ENCODE results near the genes RELT and RNF169.

- PRO-cap, result no peak
These were observed 481 bp downstream of the ARHGEF17 start for GRCh38 chr11:73308383-73309131.

GRCh38 chr11:73315368-73316281, 7.5 kb downstream of the ARHGEF17 start:
- PRO-cap, result no peak

DNA sequence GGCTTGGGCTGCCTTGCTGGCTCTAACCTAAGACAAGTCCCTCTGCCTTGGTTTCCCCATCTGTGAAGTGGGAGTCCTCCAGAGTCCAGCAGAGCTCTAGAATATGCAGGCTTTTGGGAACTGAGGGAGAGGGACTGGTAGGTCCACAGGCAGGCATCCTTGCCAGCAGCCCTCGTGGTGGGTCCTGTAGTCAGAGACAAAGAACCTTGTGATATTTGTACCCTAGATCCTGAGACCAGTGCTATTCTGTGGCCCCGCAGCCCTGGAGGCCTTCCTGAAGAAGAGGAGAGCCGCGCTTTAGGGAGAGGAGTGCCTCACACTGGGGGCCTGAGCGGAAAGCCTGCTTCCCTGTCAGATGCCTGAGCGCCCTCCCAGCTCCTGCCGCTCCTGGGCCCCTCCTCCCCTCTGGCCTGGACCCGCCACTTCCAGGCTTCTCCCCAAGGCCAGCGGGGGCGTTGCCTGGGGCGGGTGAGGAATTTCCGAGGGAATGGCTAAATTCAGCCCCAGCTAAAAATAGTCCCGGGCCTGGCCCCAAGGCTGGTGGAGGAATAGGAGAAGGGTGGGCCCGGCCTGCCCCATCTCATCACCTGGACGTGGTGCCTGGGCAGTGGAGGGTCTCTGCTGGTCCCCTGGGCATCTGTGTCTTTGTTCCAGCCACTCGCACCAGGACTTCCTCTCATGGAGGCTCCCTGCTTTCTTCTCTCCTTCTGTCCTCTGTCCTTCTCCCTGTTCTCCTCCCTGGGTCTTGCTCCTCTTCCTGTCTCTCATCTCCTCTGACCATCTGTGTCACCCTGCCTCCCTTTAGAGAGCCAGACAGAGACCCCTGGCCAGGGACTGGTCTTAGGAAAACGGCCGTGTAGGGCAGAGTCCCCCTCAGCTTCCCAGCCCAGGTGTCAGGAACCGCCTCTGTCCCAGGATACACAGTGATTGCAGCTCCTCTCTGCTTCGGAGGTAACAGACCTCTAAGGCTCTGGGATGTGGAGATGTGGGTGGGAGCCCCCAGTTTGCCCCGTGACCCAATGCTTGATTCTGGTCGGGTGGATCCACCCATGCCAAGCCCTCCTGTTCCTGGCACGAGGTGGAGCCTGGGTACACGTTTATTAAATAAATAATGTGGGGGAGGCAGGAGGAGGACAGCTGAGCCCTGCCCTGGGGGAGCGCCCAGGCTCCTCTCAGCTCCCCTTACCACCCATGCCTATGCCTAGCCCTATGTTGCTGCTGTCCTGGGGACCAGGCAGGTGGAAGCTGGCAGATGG, 15.6 kb downstream of the ARHGEF17 start:
- PRO-cap, result bidirectional peak, plus-strand start at position 516 of the sequence, minus-strand start at position 282 of the sequence

DNA sequence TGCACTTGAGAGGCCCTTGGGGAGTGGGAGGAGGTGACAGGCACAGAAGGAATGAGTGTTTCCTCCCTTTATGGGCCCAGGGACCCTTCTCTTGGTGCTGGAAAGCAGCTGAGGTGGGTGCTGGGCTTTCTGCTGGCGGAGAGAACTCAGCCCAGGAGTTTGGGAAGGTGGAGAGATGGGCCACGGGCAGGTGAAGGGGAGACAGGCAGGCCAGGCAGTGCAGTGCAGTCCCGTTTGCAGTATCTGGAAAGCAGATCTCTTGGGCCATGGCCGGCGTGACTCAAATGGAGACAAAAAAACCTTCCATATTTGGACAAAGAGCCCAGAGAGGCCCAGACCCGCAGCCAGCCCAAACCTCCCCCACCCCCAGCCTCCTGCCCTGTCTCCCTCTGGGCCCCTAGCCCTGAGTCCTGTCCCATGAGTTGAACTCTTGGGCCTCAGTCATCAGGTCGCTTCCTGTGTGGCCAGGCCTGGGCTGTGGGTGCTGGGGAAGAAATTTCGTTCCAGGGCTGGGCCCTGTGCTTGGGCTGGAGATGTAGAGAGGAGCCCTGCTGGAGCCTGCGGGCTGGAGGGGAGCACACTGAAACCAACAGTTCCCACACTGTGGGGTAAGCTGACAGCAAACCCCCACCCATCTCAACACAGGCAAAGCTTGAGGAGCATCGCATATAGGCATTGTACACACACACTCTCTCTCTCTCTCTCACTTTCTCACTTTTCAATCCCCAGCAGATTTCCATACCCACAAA, 17.0 kb downstream of the ARHGEF17 start:
- PRO-cap, result no peak

GRCh38 chr11:73375976-73376962, at the start of gene RELT:
TSS of gene RELT (plus strand) at chr11:73376399.
- PRO-cap, result bidirectional peak, plus-strand start at chr11:73376399, minus-strand start at chr11:73376166; bidirectional peak, plus-strand start at chr11:73376674, minus-strand start at chr11:73376598

DNA sequence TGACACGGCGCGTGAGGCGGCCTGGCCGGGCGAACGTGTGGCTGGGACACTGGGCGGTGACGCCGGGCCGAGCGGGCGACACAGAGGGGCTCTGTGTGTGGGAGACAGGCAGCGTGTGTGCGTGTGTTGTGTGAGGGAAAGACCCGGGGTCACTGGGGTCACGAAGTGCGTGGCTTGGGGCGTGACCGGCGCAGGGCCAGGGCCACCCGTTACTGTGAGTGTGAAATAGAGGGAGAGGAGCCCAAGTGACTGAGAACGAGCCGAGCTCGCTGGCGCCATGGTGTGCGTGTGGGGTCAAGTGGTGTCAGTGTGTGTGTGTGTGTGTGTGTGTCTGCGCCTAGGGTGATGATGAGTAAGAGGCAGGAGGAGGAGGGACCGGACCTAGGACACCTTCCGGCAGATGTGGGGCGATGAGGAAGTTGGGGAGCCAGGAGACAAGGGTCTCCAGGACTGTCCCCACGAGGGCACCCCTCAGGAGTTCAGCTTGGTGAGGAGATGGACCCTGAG, 817 bp downstream of the RELT start:
- PRO-cap, result bidirectional peak, plus-strand start at position 399 of the sequence, minus-strand start at position 319 of the sequence

DNA sequence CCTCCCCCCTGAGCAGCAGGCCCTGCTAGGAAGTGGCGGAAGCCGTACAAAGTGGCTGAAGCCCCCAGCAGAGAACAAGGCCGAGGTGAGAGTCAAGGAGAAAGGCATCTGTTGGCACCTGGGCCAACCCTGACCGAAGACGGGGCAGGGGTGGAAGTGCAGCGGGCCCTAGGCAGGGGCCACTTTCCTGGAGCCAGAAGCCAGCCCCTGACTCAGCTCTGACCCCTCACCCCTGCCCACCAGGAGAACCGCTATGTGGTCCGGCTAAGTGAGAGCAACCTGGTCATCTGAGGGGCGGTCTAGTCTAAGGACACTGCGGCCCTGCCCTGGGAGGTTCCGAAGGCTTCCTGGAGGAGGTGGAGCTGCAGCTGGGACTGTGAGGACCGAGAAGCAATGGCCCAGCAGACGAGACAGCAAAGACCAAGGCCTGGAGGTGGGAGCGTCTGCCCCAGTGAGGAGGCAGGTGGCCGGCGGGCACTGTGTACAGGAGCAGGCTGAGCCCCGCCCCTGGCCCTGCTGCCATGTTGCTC, 19.1 kb downstream of the RELT start:
- PRO-cap, result no peak

GRCh38 chr11:73403000-73403804, 27.0 kb downstream of the RELT start:
- PRO-cap, result no peak

- PRO-cap, result bidirectional peak, plus-strand start at chr11:73779270, minus-strand start at chr11:73779346; bidirectional peak, plus-strand start at chr11:73779617, minus-strand start at chr11:73779512
These were observed 8.4 kb upstream of the MRPL48 start for GRCh38 chr11:73778821-73780178.

- PRO-cap, result no peak
These were observed 4.0 kb upstream of the MRPL48 start for GRCh38 chr11:73783483-73784276.

DNA sequence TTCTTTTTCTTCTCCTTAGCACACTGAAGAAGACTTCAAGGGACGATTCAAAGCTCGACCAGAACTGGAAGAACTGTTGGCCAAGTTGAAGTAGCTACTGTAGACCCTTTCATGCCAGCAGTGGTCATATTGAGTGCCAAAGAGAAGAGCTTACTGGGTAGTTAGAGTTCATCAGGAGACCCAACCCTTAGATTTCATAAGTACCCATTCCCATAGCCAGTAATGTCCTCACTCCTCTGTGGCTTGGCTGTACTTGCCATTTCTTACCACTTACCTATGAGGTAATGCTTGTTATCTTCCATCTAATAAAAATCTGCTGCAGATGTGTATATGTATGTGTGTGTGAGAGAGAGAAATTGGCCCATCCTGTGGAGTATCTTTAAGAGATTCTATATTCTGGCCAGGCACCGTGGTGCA, 12.4 kb downstream of the COA4 start:
- PRO-cap, result no peak

DNA sequence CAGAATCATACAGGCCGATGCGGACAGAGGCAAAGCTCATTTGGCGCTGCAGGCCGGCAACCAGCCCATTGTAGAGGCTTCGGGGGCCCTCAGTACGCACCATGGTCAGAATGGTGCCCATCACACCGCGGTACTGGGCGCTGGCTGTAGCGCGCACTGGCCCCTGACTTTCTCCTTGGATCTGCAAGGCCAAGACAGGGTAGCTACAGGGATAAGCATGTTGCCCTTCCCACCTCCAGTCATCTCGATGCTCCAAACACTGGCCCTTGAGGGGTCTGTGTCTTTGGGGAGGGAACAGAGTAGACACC, 4.8 kb downstream of the UCP2 start:
- PRO-cap, result no peak

DNA sequence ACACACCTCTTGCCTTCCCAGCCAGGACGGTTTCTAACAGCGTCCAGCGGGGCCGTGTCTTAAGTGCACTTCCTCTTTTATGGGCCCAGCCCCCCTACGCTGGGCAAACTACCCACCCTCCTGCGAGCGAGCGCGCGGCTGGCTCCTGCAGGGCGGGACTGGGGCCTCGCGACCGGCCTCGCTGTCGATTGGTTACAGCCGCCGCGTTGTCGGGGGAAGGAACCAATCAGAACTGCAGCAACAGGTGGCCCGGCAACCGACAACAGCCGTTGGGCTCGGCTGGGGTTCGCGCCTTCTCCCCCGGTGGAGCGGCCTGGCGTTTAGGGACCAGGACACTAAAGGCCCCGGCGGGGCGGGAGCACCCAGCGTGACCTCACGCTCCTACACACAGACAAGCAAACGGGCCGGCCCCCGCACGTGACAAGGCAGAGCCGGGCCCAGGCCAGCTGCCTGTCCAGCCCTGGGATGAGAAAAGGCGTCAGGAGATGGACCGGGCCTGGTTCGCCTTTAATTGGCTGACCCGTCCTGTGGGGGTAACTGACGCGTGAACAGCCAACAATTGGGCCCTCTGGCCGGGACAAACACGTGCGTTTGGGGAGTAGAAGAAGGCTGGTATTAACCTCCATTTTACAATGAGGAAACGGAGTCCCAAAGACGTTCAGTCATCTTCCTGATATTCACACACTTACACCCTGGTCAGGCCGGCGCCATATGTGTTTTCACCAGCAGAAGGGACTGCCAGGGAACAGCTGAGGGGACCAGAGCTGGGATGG, 711 bp upstream of the UCP2 start:
- PRO-cap, result bidirectional peak, plus-strand start at position 428 of the sequence, minus-strand start at position 35 of the sequence

GRCh38 chr11:74018237-74019145, 9.6 kb upstream of the UCP3 start:
- PRO-cap, result no peak

DNA sequence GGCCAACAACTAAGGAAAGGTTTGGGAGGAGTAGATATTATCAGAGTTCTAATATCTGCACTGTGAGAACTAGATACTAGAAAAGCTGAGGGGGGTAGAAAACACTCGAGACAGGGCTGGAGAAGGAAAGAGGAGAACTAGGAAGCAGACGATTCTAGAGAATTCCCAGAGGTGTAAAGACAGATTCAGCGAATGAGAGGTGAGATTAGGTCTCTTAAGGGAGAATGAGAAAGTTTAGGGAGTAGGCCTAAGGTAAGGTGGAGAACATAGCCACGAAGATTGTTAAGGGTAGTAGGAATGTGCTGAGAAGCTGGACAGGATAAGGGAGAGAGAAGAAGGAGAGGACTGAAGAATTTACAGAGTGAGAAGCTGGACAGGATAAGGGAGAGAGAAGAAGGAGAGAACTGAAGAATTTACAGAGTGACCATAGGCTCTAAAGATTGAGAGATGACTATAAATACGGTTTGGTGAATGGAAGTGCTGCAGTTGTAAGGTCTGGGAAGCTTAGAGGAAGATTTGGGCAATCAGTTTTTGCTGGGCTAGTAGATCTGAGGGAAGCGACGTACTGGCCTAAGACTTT, 916 bp downstream of the PPME1 start:
- PRO-cap, result no peak

DNA sequence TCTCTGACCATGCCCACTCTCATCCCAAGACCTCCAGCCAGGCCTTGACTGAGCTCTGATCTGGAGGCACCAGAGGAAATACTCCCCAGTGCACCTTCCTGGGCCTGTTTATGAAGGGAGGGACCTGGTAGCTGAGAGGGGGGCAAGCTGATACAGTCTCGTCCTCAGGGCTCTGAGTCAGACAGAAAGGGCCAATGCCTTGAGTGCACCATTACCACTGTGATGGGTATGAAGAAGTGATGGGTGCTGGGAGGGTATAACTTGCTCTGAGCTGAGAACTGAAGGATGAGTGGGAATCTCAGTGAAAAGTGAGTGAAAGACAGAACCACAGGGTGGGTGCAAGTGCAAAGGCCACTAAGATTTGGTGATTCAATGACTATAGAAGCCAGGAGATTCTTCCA, 48.9 kb downstream of the CHRDL2 start:
- PRO-cap, result no peak

DNA sequence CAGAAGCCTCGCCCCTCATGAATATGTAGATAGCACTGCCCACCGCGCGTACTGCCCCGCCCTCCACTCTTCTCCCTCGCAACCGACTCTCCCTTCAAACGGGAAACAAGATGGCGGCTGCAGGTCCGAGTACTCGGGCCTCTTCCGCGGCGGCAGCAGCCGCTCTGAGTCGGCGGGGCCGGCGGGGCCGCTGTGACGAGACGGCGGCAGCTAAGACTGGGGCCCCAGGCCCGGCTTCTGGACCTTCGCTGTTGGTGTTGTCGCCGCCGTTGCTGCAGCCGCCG, at the start of gene RNF169:
TSS of gene RNF169 (plus strand) at position 79 of the 284 bp plus-strand sequence.
- PRO-cap, result bidirectional peak, plus-strand start at position 97 of the sequence, minus-strand start outside the sequence

GRCh38 chr11:74754658-74755415, 6.2 kb downstream of the RNF169 start:
- PRO-cap, result no peak

GRCh38 chr11:74837194-74838101, 88.8 kb downstream of the RNF169 start:
- PRO-cap, result no peak

DNA sequence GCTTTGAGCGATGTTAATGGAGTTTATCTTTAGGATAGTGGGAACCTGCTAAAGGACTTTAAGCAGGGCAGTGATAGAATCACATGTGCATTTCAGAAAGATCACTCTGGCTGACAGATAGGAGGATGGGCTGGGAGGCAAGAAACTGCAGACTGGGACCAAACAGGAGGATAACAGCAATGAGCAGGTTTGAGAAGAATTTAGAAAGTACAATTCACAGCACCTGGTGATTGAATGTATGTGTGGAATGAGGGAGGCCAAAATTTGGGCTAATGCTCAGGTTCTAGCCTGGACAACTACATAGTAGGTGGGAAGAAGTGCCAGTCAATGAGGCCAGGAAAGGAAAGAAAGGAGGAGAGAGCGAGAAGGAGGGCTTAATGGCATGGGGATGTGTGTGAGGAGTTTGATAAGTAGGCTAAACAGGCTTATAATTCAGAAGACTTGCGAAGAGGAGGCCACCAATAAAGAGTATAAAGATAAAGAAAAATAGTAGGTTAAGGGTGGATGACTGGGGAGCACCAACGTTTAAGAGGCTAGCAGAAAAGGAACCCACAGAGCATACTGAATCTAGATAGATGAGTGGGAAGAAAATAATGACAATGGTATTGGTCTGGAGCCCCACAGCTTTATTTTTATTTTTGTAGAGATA, 38.1 kb downstream of the XRRA1 start:
- PRO-cap, result no peak